ENCODE measurements around a stretch of chr17.

DNA sequence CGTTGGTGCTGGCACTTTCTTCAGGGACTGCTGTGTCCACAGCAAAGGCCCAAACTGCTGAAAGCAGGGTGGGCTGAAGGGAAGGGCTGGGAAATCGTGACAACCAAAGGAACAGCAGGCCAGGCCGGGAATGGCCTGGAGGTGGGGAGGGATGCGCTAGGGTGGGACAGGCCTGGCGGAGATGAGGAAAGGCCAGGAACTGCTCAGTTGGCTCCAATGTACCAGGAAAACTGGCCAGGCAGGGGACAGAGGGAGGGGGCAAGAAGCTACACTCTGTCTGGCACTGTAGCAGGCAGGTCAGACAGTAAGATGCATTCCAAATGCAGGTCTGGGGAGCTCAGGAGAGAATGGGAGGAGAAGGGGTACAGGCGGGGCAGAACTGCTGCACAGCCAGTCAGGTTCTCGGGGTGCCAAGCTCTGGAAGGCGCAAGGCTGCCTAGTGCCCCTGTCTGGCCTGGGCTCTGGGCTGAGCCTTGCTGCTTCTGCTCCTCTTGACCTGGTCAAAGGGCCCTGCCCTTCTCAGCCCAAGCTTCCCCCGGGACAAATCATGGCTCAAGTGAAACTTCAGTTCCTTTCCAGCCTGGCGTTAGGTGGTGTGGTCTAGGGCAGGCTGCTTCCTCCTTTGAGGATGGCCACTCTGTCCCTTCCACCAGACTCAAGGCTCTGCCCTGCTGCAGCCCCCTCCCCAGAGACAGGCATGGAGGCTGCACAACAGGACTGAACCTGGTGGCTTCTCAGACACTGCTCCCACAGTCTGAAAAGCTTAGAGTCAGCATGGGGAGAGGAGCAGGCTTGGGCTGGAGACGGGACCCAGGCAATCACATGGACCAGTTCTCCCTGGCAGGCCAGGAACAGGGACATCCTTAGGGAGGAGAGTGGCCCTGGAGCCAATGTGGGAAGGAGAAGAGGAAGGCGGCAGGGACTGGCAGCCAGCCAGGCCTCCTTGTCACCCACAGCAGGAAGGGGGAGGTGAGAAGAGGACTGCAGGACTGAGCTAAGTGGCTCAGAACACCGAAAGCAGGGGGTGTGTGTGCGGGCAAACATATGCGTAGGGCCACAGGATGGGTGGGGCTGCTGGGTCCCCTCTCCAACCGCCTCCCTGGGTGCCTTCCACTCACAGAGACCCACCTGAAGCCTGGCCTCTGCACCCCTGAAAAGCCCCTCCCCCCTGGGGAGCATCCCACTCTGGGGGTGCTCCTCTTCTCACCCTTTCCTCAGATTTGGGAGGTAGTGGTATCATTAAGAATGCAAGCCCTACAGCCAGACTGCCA is 7.6 kb downstream of the PNMT start:
- RRBS = no CpG with 5 or more reads among the region's 16 CpGs

GRCh38 chr17:39727326-39728384 is 2.7 kb downstream of the MIEN1 start:
- RRBS = no CpG with 5 or more reads among the region's 20 CpGs

- RRBS = no CpG with 5 or more reads among the region's 10 CpGs
Observed at GRCh38 chr17:39750156-39751168, 12.7 kb downstream of the GRB7 start.

DNA sequence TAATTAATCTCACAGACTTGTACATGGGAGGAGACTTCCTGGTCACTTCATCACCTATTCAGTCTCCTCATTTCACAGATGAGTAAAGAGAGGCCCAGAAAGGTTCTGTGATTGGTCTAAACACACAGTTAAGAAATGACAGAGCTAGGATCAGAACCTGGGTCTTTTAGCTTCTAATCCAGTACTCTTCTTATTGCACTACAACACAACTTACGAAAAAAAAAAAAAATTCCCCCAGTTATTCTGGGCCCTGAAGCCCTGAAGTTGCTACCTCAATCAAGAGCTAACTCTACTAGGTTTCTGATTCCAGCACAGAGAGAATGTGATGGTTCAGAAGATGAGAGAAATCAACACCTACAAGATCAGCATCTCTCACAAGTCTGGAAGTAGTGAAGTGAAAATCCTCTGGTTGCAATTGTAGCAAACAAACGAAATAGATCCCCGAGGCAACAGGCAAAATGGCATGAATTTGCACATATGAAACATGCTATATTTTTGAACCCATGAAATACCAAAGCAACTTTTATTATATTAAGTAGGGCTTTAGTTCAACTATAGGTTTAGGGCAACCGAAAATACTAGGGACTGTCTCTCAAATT is 37.4 kb downstream of the GRB7 start:
- RRBS = no CpG with 5 or more reads among the region's 4 CpGs

- RRBS = no CpG with 5 or more reads among the region's 3 CpGs
Observed at GRCh38 chr17:39861252-39861549, 2.9 kb downstream of the IKZF3 start.

GRCh38 chr17:39923610-39924109 is 3.7 kb downstream of the ORMDL3 start:
- RRBS = no CpG with 5 or more reads among the region's 8 CpGs

- RRBS = no CpG with 5 or more reads among the region's 3 CpGs
Observed at GRCh38 chr17:39928473-39928937, 973 bp downstream of the LRRC3C start.

- RRBS = 79% methylated on average over 10 of the region's 22 CpGs
Observed at GRCh38 chr17:39943973-39944606, 16.6 kb downstream of the LRRC3C start.

DNA sequence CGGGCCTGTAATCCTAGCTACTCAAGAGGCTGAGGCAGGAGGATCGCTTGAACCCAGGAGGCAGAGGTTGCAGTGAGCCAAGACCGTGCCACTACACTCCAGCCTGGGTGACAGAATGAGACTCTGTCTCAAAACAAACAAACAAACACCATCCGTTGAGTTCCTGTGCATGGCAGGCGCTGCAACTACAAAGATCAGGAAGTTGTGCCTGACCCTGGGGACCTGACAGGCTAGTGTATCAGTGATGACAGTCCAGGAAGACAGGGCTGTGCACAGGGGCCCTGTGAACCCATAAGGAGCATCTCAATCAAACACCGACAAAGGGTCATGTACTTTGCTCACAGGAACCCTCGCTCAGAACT is 14.3 kb upstream of the GSDMA start:
- RRBS = no CpG with 5 or more reads among the region's 7 CpGs

- RRBS = no CpG with 5 or more reads among the region's 19 CpGs
Observed at GRCh38 chr17:40011877-40012537, 3.2 kb upstream of the CSF3 start.

DNA sequence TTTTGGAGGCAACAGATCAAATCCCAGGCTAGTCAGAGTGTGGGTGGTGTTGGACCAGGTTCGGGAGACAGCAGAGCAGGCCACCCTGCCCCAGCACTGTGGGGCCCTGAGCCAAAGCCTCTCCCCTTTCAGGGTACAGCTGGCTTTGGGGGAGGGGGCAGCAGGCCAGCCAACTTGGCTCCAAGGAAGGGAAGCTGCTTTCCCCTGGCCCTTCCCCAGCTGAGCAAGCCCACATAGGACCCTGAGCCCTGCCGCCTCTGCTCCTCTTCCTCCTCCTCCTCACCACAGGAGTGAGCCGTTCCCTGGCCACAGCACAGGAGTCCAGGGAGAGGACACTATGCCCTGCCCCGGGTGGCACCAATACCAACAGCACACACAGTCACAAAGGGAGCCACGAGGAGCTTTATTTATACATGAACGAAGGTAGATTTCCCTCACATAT is 3.5 kb downstream of the CSF3 start:
- RRBS = no CpG with 5 or more reads among the region's 6 CpGs

GRCh38 chr17:40104351-40105317 is 4.2 kb upstream of the NR1D1 start:
- RRBS = no CpG with 5 or more reads among the region's 3 CpGs

DNA sequence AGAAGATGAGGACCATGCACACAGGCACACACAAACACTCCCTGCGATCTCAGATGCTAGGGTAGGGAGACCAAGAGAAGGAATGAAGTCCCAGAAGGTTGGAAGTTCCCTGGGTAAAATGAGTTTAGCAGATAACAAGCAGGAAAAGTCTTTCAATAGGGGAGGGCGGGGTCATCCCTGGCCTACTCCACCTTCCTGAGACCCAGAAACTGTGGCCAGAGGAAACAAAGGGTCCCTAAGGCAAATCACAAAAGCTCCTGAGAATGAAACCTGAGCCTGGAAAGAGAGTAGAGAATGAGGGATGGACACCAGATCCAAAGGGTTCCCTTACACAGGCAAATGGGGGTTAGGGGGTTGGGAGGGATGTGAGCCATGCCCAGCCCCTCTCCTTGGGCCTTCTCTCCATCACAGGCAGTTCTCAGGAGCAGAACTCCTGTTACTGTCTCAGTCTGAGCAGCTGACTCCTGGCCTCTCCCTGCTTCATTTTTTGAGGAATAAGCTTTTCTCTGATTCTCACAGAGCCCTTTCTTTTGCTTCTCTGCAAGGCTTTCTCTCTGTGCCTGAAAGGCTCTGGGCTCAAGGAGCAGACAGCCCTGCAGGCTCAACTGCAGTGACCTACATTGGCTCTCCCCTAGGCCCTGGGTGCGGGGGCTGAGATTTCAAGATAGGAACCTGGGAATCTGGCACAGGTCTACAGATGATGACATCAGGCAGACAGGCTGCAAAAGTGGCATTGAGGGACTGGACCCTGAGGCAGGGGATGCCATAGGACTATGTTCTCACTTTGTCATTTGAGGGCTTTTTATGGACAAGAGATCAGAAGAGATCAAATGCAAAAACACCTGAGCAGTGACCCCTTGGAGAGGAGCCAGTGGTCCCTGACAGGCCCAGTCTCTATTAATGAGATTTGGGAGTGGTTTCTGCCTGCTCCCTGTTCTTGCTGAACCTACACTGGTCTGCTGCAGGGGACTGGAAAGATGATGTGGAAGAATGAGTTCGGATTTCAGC is 9.9 kb upstream of the NR1D1 start:
- RRBS = no CpG with 5 or more reads among the region's 4 CpGs

DNA sequence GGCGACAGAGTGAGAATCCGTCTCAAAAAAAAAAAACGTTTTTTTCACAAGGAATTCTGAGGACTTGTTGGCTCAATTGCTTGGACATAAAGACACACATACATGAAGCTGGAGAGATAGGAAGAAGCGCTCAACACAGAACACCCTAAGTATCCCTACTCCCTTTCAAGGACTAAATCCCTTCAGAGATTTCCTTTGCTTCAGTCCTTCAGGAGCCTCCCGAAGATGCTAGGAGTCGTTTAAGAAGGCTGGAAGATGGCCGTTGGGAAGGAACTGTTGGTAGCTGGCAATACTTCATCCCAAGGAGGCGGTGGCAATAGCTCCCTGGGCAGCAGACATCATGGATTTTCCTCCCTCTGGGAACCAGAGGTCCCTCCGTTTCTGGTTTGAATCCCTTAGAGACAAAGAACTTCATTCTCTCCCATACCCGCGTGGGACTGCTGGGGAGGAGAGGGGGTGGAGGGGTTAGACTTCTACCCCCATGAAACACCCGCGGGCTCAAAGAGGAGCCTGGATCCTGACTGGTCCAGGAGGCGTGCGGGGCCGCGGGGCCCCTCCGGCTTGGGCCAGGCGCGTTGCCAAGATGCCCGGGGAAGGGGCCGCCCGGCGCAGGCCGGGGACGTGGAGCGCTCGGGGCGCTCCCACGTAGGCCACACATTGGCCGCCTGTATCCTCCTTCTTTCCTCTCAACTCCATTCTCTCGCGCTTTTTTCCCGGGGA is 637 bp upstream of the MSL1 start:
- RRBS = under 1% methylated on average over 9 of the region's 34 CpGs

- RRBS = 1% methylated on average over 4 of the region's 8 CpGs
Observed at GRCh38 chr17:40122420-40122469, 474 bp downstream of the MSL1 start.

- RRBS = no CpG with 5 or more reads among the region's 5 CpGs
Observed at GRCh38 chr17:40290798-40291730, 3.4 kb downstream of the CDC6 start.

GRCh38 chr17:40314567-40315145 is 5.7 kb downstream of the RARA start:
- RRBS = no CpG with 5 or more reads among the region's 4 CpGs

- RRBS = 2% methylated on average over 12 of the region's 74 CpGs
Observed at GRCh38 chr17:40317790-40318824, 9.1 kb downstream of the RARA start.

GRCh38 chr17:40331759-40332493 is 22.9 kb downstream of the RARA start:
- RRBS = 7% methylated on average over 3 of the region's 17 CpGs

DNA sequence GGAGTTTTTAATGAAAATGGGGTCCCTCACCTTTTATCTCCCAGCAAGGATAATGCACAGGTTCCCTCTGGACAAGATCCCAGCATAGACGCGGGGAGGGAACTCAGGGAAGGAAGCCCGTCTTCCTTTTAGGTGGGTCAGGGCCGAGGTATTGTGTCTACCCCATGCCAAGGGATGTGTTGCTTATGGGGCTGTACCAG is 26.6 kb downstream of the GJD3 start:
- RRBS = no CpG with 5 or more reads among the region's 4 CpGs